Right atrium auricular region (tissue), 2 donors: ENCODE data around the gene MOGAT3.

- PRO-cap, result no peak
- RAMPAGE, long total RNA, 2 experiments, result no peak in any of the 2 experiments
Observed at GRCh38 chr7:100959608-100960450, 9.5 kb upstream of the MUC12 start.

GRCh38 chr7:101020283-101020713 lies 417 bp downstream of the MUC17 start:
- PRO-cap, result no peak
- RAMPAGE, long total RNA, 2 experiments, result no peak in any of the 2 experiments

GRCh38 chr7:101021662-101022243 lies 1.9 kb downstream of the MUC17 start:
- PRO-cap, result no peak
- RAMPAGE, long total RNA, 2 experiments, result no peak in any of the 2 experiments

DNA sequence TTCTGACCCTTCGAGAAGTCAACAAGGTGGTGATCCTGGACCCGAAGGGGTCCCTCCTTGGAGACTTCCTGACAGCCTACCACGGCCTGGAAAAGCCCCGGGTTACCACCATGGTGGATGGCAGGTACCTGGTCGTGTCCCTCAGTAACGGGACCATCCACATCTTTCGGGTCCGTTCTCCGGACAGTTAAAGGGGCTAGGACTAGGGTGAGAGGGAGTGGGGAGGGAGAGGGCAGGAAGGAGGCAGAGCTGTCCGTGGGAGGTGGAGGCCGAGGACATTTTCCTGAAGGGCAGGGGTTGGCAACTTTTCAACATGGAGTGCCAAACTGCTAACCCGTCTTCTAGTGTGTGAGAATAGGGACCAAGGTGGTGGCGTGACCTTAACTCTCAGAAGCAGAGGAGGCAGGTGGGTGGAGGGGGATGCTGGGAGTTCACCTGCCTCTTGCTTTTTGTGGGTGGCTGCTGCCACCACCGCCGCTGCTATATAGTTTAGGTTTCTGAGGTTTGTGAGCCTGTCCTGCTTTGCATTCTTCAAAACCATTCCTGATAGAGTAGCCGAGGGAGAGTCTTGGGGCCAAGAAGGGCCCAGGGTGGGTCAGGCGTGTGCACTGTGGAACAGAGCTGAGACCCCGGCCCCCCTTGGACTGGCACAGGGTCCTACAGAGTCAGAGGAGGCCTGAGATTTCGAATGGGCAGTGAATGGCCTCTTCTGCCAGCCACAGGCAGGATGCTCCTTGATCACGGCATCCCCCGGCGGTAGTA lies 4.3 kb downstream of the TRIM56 start:
- PRO-cap, result no peak
- RAMPAGE, long total RNA, 2 experiments, result no peak in any of the 2 experiments

DNA sequence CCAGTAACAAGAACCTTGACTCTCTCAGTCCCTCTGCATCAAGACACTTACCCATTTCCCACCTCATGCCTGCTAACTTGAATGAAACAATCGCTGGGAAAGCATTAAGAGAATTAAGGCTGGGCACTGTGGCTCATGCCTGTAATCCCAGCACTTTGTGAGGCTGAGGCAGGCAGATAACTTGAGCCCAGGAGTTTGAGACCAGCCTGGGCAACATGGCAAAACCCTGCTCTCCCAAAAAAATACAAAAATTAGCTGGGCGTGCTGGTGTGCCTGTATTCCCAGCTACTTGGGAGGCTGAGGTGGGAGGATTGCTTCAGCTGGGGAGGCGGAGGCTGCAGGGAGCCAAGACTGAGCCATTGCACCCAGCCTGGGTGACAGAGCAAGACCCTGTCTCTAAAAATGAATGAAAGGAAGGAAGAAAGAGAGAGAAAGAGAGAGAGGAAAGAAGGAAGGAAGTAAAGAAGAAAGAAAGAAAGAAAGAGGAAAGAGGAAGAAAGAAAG lies 596 bp downstream of the SERPINE1 start:
- PRO-cap, result no peak
- RAMPAGE, long total RNA, 2 experiments, result no peak in any of the 2 experiments

- PRO-cap, result no peak
- RAMPAGE, long total RNA, 2 experiments, result no peak in any of the 2 experiments
Observed at GRCh38 chr7:101161896-101162461, 3.4 kb downstream of the VGF start.

GRCh38 chr7:101163542-101164016 lies 1.8 kb downstream of the VGF start:
- PRO-cap, result no peak
- RAMPAGE, long total RNA, 2 experiments, result no peak in any of the 2 experiments

DNA sequence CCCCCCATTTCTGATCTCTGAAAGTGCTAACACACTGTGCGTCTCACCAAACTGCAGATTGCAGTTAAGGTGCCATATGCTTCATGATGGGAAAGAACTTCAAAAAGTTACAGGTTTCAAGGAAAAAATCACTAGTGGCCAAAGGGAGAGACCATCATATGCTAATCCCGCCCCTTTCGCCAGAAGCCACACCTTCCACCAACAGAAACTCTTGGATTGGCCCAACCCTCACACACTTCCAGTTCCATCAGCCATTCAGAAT lies 2.2 kb upstream of the NAT16 start:
- PRO-cap, result no peak
- RAMPAGE, long total RNA, 2 experiments, result no peak in any of the 2 experiments

DNA sequence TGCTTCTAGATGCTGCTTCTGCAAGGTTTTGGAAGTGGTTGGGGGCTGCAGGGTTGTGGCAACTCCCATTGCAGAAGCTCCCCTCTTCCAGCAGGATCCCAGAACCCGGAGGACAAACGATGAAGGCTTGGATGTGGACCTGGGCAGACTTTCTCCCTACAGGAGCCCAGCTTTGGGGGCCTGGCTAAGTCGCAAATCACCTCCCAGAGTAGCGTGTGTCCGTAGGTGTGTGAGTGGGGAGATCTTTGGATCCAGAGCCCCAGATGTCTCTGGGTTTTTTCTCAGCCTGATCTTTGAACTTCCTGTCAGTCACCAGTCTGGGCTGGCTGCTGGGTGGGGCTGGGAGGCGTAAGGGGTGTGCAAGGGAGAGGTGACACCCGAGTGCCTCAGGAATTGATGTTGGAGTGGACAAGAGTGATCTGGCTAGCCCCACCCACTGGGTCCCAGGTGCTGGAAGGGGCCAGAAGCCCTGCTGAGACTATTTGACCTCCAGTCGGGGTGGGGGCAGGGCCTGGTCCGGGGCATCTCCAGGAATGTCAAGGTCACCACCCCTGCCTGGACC lies at the start of gene MOGAT3:
TSS of gene MOGAT3 (minus strand) at position 251 of the 562 bp plus-strand sequence.
- PRO-cap, result no peak
- RAMPAGE, long total RNA, 2 experiments, result no peak in any of the 2 experiments

DNA sequence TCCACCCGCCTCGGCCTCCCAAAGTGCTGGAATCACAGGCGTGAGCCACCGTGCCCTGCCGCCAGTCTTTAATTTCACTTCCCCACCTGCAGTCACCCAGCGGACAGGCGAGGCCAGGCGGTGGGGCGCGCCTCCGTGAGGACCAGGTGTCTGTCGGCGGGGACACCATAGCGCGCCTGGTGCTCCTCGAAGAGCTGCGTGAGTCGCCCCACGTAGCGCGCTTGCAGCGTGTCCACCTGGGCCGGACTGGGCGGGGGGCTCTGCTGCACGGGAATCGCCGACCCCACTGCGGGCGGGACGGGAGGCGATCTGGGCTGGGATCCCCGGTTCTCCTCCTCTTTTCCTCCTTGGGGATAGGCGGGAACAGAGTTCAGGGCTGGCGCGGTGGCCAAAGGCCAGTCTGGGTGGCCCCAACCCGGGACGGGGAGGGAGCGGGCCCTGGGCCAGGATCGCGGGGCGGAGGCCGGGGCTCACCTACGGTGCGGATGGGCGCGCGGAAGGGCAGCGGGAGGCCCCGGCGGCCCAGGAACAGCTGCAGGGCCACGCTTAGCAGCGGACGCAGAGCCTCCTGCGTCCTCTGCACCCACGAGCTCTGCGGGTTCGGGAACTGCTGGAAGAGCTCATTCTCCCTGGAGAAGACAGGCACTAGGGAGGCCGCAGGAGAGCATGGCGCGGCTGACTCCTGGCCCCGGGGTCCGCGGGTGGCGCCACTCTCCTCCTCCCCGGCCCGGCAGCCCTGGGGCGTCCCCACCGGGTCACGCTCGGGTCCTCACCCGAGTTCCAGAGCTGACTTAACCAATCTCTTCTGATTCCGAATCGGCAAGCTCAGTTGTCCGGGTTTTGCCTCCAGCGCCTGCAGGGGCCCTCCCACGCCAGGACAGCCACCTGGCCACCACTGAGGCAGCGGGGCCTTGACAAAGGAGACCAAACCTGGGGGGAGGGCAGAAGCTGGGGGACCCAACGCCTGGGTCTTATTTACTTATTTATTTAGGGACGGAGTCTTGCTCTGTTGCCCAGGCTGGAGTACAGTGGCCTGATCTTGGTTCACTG lies 1.2 kb upstream of the MOGAT3 start:
- PRO-cap, result no peak
- RAMPAGE, long total RNA, 2 experiments, result no peak in any of the 2 experiments

- PRO-cap, result no peak
- RAMPAGE, long total RNA, 2 experiments, result no peak in any of the 2 experiments
Observed at GRCh38 chr7:101232906-101233854, 4.4 kb downstream of the CLDN15 start.

DNA sequence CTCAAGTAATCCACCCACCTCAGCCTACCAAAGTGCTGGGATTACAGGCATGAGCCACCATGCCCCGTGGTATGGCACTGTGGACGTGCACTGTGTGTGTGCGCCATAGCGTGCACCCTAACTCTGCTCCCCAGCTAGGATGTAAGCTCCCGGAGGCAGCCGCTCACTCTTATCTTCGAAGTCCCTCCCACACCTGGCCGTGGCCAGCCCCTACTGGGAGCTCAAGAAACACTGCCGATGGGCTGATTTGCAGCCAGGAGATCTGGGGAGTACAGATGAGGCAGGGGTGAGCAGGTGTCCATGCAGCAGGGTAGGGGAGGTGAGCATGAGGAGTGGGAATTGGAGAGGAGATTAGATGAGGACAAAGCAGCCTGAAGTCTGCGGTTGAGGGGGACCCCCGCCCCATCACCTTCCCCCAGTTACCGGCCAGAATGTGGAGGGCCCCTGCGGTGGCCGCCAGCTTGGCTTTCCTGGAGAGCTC lies 3.7 kb downstream of the CLDN15 start:
- PRO-cap, result no peak
- RAMPAGE, long total RNA, 2 experiments, result no peak in any of the 2 experiments

GRCh38 chr7:101286604-101287501 lies 34.8 kb downstream of the IFT22 start:
- PRO-cap, result no peak
- RAMPAGE, long total RNA, 2 experiments, result no peak in any of the 2 experiments

DNA sequence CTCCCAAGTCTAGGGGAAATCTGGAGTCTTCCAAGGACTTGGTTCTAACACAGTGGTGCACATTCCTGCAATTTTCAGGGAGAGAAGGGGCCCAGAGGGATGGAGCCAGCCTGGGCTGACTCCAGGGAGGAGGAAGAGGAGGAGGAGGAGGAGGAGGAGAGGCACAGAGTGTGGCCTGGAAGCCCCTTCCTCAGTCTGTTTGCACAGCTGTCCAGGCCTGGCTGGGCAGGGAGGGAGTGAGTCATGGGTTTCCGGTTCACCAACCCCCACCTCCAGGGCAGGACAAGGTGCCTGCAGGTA lies 77.7 kb upstream of the CUX1 start:
- PRO-cap, result no peak
- RAMPAGE, long total RNA, 2 experiments, result no peak in any of the 2 experiments

GRCh38 chr7:101814505-101815246 lies 2.8 kb upstream of the CUX1 start:
- PRO-cap, result no peak
- RAMPAGE, long total RNA, 2 experiments, result no peak in any of the 2 experiments

GRCh38 chr7:101858844-101859544 lies 41.6 kb downstream of the CUX1 start:
- PRO-cap, result no peak
- RAMPAGE, long total RNA, 2 experiments, result no peak in any of the 2 experiments

DNA sequence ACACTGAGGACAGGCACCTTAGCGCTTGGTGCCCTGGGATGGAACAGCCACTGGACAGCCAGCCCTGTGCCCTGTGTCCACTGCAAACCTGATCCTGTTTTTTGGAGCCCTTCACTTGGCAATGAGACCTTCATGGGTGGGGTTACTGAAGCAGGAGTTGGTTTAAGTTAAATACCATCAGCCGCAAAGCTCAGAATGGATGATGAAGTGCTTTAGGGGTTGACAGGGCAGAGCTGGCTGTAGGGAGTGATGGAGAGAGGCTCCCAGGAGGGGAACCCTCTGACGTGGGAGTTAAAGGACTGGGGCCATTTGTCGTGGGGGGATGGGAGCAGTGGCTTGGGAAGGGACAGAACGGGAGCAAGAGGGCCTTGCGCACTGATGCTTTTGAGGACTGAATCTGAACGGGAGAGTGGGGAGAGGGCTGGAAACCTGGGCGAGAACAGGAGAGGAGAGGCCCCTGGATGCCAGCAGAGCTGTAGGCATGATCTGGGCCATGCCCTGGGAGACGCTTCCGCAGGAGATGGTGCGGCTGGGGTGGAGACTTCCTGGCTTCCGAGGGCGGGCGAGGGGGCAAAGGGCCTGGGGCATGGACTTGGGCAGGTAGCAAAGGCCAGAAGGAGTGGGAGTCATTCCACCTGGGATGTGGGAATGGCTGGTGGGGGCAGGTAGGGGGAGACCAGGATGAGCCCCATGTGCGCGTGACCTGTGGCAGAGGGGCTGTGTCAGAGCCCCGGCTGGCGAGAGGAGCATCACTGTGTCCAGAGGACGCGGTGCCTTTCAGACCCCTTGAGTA lies 51.3 kb downstream of the CUX1 start:
- PRO-cap, result no peak
- RAMPAGE, long total RNA, 2 experiments, result no peak in any of the 2 experiments

- PRO-cap, result no peak
- RAMPAGE, long total RNA, 2 experiments, result no peak in any of the 2 experiments
Observed at GRCh38 chr7:101912901-101913657, 95.7 kb downstream of the CUX1 start.

GRCh38 chr7:101935401-101935786 lies 118.0 kb downstream of the CUX1 start:
- PRO-cap, result bidirectional peak, plus-strand start at chr7:101935872, minus-strand start at chr7:101935702
- RAMPAGE, long total RNA, 2 experiments, result no peak in any of the 2 experiments

DNA sequence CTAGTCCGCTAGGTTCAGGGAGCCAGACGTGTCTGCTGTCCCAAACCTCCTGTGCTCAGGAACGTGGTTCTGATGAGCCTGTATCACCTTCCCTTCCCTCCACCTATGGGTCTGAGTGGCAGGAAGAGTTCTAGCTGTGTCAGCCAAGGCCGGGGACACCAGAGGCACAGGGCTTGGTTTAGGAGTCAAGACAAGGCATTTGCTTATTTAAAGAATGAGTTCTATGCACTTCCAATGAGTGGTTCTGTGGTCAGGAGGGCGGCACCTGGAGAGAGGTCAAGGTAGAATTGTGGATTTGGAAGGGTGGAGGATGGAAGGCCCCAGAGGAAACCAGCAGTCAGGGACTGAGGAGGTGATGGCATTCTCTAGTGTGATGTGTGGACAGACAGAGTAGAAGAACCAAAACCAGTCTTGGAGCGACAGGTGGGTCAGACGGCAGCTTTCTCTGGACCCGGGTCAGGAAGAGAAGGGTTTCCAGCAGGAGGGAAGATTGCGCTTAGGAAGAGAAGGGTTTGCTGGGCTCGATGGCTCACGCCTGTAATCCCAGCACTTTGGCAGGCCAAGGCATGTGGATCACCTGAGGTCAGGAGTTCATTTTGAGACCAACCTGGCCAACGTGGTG lies 128.4 kb downstream of the CUX1 start:
- PRO-cap, result no peak
- RAMPAGE, long total RNA, 2 experiments, result no peak in any of the 2 experiments